Zone of skin (tissue), 1 donor: ENCODE measurements around a stretch of chr6.

DNA sequence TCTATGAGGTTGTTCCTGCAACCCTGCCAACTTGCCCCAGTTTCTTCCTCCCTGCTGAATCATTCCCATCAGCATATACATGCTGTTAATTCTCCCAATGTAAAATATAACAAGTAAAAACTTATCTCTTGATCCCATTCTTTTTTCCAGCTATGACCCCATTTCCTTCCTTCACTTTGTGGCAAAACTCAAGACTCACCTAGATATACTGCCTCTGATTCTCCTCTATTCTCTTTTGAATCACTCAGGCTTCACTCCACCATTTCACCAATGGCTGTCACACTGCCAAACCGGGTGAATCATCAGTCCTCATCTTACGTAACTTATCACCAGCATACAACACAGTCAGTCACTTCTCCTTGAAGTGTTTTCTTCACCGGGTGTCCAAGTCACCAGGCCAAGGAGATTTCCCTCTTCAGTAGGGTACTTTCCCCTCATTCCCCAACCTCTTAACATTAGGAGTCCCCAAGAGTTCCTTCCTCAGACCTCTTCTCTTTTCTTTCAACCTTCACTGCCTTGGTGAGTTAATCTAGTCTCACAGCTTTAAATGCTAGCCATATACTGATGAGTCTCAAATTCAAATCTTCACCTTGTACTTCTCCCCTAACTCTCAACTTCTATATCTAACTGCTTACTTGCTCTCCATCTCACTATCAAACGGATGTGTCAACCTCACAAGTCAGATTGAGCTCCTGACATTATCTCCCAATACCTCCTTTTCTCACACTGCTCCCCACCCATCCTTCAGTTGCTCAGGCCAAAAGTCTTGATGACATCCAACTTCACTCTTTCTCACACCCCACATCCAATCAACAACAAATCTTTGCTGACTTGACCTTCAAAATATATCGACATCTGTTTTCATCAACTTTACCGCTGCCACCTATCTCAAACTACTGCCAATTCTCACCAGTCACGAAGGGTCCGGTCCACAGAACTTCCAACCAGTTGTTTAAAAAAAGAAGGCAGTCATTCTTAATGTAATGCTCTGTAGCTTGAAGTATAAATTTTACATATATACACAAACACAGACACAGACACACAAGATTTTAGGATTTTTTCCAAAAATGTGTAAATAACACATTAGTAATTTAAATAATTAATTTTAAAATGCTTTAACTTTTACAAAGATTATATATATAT is 5.9 kb downstream of the TMEM242 start:
- RRBS: 6% methylated on average over 3 of the region's 8 CpGs

- RRBS: no CpG with 5 or more reads among the region's 3 CpGs
These were observed 1.4 kb upstream of the ZDHHC14 start for GRCh38 chr6:157379625-157379880.

- RRBS: no CpG with 5 or more reads among the region's 8 CpGs
These were observed 24.9 kb downstream of the ZDHHC14 start for GRCh38 chr6:157405842-157406321.

DNA sequence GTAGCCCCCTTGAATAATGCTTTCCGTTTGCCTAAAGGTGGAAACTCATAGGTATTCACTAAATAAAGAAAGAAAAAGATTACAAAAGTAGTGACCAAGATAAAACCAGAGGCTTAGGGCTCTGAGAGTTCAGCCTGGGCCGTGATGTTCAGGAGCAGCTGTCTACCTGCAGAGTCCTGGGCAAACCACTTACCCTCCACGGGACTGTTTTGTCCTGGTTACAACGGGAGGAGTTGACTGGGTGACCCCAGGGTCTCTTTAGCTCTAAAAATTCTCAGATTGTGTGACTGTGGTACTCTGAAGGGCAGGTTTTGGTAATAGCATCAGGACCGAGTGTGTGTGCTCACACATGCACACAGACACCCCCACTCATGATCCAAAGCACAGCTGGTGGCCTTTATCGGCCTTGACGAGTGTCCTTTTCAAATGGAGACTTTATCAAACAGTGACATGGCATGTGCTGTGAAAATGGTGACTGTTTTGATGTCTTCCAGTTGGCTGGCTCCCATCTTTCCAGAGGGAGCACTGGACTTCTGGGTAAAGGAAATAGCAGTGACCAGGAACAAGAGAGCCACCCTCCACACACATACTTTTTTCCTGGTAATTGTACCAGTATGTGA is 52.5 kb downstream of the ZDHHC14 start:
- RRBS: no CpG with 5 or more reads among the region's 7 CpGs

- RRBS: no CpG with 5 or more reads among the region's 2 CpGs
These were observed 198.8 kb downstream of the ZDHHC14 start for GRCh38 chr6:157579761-157580154.

DNA sequence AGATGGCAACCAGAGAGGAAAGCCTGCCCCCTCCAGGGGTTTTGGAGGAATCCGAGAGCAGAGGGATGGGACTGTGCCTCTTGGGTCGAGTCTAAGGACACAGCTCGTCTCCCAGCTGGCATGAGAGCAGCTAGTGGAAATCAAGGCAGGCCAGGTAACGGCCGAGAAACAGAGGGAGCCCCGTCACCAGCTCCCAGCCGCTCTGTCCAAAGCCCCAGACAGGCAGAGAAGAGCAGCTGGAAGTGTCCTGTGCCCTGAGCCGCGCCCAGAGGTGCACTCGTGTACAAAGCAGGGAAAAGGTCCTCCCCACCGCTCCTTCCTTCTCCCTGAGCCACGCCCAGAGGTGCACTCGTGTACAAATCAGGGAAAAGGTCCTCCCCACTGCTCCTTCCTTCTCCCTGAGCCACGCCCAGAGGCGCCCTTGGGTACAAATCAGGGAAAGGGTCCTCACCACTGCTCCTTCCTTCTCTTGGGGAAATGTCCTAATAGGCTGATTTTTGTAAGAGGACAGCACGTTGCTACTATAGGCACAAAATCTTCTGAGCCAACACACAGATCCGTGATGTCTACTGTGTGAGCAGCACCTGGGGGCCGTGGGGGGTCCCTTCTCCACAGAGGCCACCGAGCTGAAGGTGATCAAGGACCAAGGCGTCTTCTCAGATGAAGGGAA is 133.8 kb upstream of the SNX9 start:
- RRBS: no CpG with 5 or more reads among the region's 20 CpGs

DNA sequence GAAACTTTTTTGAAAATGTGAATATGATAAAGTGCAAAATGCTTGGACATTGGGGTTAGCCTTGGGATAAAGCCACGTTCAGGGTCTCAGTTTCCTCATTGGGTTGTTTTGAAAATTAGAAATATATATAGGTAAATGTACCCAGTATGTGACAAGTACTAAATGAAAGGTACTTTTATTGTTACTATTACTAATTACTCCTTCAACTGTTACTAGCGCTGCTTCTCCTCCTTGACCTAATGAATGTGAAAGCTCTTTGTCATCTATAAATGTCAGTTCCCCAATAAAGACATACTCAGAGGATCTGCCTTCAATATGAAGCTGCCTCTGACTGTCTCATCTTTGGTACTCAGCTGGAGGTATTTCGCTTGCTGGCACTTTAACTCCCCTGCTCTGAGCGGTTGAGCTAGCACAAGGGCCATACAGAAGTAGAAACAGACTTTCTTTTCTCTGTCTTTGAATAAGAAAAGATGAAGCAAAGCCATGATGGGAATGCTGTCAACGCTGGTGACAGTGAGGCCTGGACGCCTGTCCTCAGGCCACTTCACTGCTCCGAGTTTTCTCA is 56.2 kb upstream of the SNX9 start:
- RRBS: no CpG with 5 or more reads among the region's 7 CpGs

DNA sequence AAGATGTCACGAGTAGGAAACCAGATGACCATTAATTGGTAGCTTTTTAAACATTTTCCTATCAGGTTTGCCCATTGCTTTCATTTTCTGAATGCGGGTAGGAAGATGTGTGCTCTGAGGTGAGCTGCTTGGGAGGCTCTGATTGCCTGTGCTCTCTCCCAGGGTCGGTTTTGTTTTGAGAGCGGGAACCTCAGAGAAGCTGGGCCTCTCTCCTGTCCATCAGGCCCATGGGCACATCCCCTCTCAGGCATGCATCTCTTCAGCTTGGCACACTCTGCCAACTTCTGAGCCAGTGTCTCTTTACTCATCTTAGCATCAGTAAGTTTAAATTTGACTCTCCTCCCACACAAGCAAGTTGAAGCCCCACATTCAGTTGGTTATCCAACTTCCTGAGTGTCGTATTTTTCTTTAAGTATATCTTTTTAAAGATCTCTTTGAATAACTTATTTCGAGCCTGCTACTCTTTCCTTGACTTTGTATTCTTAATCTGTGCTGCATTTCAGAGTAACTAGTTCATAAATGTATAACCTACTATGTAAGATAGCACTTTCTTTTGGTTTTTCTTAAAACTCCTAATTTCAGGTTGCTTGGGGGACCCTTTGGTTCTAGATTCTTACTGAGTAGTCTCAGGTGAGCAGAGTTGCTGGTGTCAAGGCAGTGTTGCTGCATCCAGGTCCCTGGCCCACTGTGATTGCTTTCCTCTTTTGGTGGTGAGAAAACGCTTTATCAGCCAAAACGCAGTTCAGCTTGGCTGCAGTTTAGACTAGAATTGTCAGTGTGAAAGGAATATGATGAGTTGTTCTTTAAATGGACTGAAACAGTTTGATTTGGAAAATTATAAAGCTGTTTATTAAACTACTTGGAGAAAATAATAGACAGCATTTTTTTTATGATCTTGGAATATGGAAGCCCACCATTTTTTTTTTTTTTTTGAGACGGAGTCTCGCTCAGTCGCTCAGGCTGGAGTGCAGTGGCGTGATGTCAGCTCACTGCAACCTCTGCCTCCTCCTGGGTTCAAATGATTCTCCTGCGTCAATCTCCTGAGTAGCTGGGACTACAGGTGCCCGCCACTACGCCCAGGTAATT is 54.8 kb downstream of the SNX9 start:
- RRBS: no CpG with 5 or more reads among the region's 15 CpGs

- RRBS: no CpG with 5 or more reads among the region's 4 CpGs
These were observed 71.7 kb upstream of the SYNJ2 start for GRCh38 chr6:157909860-157910490.

DNA sequence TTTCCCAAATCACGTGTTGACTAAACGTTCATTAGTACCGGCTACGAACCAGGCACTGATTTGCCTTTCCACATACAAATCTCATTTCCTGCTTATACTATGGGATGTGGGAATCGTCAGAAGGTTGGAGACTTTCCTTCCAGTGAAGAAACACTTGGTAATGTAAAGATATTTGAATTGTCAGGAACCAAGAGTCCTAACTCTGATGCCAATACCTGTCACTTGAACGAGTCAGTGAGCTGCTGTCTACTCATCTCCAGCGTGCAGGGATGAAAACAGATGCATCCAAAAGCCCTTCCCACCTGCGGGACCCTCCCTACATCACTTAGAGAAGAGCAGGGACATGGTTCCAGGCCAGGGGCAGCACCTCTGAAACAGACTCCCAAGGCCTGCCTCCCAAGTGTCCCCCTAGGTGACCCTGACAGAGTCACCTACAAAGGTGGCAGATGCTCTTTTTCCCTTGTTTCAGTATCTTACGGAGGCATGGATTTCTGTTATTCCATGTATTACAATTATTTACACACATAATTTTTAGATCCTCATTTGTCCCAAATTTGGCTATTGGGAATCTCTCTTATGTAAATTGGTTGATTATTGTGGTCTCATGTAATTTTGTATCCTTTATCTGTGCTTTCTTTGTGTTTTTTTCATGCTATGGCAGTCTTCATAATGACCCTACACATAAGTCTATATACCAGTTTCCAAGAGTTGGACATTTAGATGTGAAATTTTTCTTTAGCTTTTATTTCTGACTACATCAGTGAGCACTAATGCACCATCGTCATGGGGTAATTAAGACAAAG is 33.7 kb upstream of the SYNJ2 start:
- RRBS: no CpG with 5 or more reads among the region's 10 CpGs

GRCh38 chr6:158002707-158003790 is 21.4 kb downstream of the SYNJ2 start:
- RRBS: no CpG with 5 or more reads among the region's 15 CpGs

DNA sequence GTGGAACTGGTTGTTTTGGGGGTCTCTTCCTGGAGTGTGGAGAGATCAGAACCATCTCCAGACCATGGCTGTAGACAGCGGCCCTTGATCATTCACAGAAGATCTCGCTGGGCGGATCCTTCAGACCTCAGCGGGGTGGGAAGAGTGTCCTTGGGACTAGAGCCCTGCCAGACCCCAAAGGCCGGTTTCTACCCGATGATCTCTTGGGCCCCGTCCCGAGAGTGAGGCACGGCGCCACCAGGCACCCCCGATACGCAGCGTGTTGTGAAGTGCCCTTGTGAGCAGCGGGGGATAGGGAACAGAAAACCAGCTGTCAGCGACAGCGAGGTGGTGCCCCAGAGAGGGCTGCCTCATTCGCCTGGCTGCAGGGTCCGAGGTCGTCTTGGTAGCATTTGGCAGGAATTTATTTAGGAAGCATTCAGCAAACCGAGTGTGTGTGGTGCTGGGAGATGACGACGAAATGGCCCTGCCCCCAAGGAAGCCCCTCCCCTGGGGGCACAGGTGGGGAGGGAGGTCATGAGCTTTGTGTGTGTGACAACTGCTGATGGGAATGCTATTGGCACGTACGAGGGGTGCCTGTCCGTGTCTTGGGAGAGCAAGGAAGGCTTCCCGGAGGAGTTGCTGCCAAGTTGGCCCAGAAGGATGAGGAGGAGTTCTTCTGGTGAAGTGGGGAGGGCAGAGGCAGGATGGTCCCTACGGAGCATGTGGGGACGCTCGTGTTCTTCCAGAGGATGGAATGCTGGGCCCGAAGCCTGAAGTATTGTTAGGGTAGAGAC is 45.7 kb downstream of the SYNJ2 start:
- RRBS: no CpG with 5 or more reads among the region's 30 CpGs

- RRBS: no CpG with 5 or more reads among the region's 17 CpGs
These were observed 58.8 kb downstream of the SYNJ2 start for GRCh38 chr6:158040181-158041225.

DNA sequence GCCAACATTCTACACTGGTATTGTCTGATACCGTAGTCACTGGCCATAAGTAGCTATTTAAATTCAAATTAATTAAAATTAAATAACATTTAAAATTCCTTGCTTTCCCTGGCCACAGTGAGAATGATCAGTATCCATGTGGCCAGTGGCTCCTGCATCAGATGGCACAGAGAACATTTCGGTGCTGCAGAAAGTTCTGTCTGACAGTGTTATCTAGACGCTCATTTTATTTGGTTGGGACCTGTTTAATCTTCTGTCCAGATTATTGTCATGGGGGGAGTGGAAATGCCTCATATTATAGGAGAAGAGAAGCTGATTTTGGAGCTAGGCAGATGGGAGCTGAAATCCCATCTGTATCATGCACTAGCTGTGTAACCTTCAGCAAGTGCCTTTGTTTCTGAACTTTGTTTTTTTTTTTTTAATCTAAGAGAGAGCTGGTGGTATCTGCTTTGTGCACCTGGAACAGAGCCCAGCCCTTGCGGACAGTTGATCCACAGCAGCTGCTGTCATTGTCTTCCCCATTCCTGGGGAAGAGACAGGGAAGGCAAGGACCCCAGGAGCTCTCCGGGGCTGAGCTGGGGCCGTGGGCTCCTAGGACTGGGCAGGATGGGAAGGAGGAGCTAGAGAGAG is 91.9 kb downstream of the SYNJ2 start:
- RRBS: no CpG with 5 or more reads among the region's 6 CpGs

- RRBS: no CpG with 5 or more reads among the region's 18 CpGs
These were observed 90.1 kb downstream of the SERAC1 start for GRCh38 chr6:158077865-158078451.

DNA sequence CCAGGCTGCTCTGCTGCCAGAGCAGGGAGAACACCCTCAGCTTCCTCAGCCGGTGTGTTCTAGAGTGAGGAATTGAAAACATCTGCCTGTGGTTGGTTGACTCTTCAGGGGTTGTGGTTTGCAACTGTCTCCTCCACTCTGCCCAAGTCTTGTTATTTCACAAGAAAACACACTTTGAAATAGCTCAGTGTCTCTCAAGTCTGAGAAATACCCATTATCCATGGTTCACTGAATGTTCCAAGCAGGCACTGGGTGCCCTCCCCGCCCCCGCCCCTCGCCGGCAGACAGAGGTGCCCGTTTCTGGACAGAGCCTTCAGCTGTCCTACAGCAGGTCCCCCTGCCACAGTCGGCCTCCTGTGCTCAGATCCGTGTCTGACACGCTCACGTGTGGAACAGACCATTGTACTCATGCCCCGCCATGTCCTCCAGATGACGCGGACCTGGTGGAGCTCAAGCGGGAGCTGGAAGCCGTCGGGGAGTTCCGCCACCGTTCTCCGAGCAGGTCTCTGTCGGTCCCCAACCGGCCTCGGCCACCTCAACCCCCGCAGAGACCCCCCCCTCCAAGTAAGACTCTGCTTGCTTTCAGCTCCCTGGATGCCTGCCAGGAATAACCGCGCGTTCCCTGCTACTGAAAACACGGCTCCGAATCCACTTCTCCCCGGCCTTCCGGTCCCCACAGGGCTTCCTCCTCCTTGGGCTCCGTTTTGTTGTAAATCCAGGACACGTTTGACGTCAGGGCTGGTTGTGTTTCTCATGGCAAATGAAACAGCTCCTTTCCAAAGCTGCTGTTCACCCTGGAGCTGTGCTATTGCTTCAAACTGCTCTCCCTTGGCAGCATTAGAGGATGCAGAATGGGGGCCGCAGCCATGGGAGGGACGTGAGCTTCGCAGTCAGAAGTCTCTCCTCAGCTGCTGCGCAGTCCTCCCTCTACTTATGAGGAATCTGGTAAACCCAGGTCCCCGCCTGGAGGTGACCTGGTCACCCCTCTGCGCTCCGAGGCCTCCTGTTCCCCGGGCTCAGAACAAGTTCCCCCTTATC is 81.3 kb downstream of the SERAC1 start:
- RRBS: no CpG with 5 or more reads among the region's 41 CpGs

DNA sequence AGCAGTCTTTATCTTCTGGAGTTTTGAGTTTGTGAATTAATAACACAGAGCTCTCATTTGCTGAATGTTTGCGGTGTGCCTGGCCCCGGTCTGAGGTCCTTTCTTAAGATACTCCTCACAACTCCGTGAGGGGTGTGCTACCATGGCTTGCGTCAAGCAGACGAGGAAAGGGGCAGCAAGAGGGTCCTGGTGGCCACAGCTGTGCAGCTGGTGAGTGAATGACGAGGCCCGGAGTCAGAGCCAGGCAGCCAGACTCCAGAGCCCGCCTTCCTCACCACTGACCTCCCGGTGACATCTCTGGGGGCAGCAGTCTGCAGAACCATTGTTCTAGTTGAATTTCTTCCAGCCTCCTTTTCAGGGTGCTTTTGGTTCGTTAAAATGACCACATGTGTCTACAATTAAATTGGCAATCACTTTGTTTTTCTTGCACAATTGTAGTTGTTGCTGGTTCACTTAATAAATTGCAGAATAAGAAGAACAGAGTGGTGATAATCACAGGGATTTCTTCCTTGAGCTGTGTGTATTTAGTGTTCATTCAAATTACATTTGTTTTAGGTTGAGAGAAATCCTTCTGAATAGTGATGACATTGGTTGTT is 96.3 kb downstream of the TULP4 start:
- RRBS: 62% methylated on average over 3 of the region's 10 CpGs

DNA sequence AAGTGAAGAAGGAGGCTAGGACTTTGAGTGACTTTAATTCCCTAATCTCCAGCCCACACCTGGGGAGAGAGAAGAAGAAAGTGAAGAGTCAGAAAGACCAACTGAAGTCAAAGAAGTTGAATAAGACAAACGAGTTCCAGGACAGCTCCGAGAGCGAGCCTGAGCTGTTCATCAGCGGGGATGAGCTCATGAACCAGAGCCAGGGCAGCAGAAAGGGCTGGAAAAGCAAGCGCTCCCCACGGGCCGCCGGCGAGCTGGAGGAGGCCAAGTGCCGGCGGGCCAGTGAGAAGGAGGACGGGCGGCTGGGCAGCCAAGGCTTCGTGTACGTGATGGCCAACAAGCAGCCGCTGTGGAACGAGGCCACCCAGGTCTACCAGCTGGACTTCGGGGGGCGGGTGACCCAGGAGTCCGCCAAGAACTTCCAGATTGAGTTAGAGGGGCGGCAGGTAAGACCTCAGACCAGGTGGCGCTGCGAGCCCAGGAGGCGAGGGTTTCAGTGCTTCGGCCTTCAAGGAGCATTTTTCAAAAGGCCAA is 56.1 kb upstream of the TMEM181 start:
- RRBS: no CpG with 5 or more reads among the region's 25 CpGs

GRCh38 chr6:158563469-158563892 is 3.6 kb downstream of the TMEM181 start:
- RRBS: no CpG with 5 or more reads among the region's 4 CpGs

GRCh38 chr6:158625465-158626639 is 18.7 kb downstream of the DYNLT1 start:
- RRBS: no CpG with 5 or more reads among the region's 26 CpGs